Kidney epithelial cell (primary cell): ENCODE measurements around a stretch of chr2.

- RAMPAGE, long total RNA, result no peak
- RRBS, result no CpG with 5 or more reads among the region's 10 CpGs
Measured at GRCh38 chr2:171210749-171211387, 50.2 kb upstream of the TLK1 start.

- RAMPAGE, long total RNA, result no peak
- RRBS, result no CpG with 5 or more reads among the region's 10 CpGs
Measured at GRCh38 chr2:171354578-171354954, 79.2 kb downstream of the METTL8 start.

DNA sequence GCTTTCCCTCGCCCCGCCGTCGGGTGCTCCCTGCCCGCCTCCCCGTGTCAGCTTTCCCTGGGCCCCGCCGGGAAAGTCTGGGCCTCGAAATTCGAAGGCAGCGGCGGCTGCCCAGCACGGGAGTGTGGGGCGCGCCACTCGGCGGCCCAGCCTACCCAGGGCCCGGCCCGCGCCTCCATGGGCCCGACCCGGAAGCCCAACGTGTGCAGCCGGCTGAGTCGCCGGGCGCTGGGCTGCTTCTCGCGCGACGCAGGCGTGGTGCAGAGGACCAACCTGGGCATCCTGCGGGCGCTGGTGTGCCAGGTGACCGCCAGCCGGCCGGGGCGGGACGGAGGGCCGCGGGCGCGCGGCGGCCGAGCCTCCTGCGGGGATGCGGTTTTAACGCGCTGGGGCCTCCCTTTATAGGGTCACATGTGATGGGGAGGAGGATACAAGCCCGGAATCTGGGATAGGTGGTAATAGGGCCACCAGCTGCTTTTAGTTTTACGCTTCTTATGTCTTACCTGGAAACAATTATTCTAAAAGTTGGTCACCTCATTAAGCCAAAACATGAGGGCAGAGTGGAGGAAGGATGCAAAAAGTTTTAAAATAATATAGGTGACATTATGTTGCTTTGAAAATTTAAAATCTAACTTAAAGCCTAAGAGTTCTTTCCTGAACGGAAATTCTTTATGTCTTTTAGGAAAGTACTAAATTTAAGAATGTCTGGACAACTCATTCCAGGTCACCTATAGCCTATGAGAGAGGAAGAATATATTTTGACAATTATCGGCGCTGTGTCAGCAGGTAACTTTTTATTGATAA is 577 bp downstream of the DCAF17 start:
- RAMPAGE, long total RNA, result start-site peak on the plus strand centred at position 251 of the sequence, 16 bp wide, 23 and 28 reads in 2 replicates
- RRBS, result 0% methylated on average over 9 of the region's 55 CpGs

DNA sequence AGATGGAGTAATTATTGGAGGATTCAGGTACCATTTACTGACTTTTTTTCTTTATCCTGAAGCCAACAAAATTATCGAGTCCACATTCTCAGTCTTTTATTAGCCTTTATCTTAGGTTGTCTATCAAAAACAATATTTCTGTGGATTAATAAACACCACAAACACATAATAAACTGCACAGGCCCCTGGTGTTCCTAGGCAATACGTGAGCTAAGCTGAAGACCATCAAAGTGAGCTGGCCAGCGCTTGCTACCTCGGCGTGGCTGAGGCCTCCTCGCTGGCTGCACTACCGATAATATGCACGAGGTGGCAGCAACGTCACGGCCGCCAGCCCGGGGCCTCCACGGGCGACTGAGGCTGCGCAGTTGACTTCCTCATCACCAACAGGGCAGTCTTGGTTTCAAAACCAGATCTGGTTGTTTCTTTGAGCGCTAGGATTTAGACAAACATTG is 51.7 kb downstream of the CYBRD1 start:
- RAMPAGE, long total RNA, result no peak
- RRBS, result no CpG with 5 or more reads among the region's 16 CpGs

DNA sequence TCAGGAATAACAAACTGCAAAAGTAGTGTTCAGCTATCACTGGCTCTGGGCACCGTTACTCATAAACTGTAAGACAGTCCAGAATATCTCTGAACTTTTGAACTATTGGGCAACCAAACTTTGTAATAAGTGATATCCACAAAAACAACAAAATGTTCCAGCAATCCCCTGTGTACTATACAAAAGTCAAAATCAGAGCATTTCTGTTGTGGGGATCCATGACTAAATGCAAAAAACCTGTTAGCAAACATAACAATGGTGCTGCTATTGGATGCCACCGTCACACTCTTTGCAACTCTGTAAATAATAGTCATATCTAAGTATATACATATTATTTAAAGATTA is 56.2 kb downstream of the SLC25A12 start:
- RAMPAGE, long total RNA, result no peak
- RRBS, result no CpG with 5 or more reads among the region's 2 CpGs

DNA sequence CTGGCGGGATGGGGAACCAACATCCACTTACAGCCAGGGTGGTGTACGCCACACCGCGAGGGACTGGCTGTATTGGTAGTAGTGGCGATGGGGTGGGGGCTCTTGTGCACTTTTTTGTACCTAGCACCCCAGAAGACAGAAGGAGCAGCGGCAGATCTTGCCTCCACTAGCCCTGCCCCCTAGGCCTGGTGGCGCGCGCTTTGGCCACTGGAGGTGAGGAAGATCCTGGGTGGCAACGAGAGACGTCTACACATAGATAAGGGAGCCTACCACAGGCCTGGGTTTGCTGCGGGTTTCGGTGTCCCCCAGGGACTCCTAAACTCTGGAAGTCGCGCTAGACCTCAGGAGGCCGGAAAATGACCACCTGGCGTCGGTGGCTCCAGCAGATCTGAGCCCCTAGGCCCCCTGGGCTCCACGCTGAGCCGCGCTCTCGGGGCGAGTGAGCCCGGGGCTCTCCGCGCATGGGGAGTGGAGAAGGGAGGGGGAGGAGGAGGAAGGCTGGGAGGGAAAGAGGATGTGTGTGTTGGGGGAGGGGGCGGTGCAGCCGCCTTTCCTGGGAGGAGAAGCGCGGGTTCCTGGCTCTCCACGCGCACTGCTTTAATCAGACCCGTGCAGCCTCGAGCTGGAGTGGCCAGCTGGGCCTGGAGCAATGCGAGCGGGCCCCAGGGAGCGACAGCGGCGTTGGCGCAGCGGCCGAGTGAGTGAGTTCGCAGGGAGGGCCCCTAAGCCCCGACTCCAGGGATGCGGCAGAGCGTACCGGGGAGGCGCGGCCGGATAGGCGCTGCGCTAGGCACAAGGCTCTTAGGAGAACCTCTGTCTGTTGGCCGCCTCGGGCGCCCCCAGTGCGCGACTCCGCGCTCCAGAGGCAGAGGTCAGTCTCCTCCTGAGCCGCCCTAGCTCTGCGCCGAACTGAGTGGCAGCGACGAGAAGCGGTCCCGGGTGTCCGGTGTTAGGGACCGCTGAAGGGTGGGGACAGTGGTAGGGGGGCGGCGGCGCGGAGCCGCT is 820 bp upstream of the DLX1 start:
- RAMPAGE, long total RNA, result no peak
- RRBS, result 3% methylated on average over 9 of the region's 73 CpGs

GRCh38 chr2:172095931-172096275 is 6.8 kb downstream of the DLX2 start:
- RAMPAGE, long total RNA, result no peak
- RRBS, result no CpG with 5 or more reads among the region's 16 CpGs

DNA sequence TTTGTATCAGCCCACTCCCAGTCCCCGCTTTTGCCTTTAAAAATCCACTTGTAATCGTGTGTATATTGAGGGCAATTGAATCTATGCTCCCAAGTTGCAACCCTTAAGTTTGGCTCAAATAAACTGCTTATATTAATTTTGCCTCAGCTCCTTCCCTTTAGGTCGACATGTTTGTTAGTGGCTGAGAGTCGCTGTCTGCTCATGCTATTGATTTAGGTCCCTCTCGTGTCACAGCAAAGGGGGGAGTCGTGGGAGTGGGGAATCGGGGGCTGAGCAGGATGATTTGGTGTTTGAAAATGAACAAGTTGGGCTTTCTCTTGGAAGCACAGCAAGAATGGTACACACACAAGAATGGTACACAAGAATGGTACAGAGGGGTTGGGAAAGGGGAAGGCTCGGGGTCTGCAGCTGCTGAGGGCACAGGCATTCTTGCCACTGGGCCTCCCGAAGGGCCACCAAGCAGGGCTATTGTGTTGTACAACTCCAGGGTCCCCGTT is 42.8 kb upstream of the ITGA6 start:
- RAMPAGE, long total RNA, result no peak
- RRBS, result no CpG with 5 or more reads among the region's 10 CpGs

DNA sequence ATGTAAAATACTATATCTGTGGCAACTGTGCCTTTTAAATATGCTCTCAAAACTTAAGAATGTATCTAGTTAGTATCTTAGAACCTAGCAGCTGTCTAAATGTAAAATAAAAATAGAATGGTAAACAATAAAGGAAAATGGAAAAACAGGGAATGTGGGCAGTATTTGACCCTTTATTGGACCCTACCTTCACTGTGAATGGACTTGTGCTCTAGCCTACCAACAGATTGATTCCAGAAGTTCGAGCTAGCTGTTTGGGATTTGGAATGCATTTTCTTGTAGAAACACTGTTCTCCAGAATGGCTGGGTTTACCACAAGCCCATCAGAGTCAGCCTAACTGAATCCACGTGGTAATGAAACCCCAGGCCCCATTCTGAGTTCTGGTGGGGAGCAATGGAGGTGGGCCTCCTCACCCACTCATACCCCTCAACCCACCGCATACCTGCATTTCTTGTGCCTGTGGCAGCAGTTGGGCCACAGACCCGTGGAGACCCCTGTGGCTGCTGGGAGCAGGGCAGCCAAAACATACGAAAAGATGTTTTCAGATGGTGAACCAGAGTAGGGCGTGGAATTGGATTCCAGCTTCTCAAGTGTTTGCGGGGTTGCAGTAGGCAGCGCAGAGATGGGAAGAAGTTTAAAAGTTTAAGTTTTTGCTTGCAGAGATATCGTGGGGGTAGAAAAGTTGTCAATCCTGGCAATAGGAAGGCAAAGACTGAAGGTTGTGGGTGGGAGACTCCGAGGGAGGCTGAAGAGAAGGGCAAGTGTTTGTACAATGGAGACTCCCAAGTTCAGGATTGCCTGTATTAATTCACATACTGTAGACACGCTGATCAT is 50.9 kb downstream of the ITGA6 start:
- RAMPAGE, long total RNA, result no peak
- RRBS, result no CpG with 5 or more reads among the region's 11 CpGs

DNA sequence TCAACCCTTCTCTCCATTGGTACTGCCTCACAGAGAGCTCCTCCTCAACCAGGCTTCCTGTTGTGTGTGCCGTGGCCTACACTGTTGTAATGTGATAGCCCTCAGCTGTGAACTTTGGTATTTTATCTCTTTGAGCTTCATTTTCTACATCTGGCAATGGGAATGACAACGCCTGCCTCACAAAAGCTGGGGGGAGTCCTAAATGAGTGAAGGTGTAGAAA is 16.9 kb upstream of the MAP3K20 start:
- RAMPAGE, long total RNA, result no peak
- RRBS, result no CpG with 5 or more reads among the region's 2 CpGs

DNA sequence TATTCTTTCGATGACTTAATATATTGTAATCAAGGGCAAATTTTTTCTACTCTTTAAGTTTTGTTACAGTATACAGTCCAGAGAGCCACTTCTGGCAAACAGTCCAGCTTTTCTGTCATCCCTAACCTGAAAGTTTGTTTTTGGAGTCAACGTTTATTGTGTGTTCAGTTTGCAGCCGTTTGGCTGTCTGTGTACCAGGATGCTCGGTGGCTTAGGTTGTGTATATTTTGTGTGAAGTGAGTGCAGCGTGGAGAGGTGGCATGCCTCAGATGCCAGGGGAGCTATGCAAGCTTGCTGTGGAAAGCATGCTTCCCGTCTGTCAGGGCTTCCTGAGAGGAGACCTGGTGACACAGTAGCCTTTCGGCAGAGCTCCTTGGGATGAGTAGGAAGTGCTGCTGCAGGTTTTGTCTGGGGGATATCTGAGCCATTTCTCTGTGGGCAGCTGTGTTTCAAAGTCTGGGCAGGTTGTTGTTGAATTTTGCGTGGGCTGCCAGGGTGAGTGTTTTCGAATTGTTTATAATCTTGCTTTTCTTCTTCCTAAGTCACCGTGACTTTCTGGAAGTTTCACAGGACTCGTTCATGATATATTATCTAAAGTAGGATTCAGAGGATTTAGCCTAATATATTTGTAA is 14.8 kb downstream of the MAP3K20 start:
- RAMPAGE, long total RNA, result no peak
- RRBS, result no CpG with 5 or more reads among the region's 11 CpGs

DNA sequence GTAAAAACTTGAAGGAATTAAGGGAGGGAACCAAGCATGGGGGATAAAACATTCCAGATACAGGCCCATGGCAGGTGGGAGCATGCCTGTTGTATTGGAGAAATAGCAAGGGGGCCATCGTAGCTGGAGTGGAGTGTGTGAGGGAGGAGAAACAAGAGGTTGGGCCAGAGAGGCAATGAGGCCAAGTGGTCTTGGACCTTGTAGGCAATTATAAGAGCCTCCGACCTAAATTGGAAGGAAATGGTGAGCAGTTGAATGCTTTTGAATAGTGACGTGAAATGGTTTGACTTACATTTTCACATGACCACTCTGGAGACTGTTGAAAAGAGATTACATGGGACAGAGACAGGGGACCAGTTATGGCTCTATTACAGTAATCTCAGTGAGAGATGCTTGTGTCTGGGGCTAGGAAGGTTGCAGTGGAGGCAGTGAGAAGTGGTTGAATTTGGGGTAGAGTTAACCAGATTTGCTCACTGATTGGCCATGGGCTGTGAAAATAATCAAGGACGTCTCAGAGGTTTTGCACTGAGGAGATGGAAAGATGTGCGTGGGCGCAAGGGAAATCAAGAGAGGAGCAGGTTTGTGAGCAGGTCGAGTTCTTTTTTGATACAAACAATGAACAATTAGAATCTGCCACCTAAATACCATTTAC is 29.3 kb downstream of the MAP3K20 start:
- RAMPAGE, long total RNA, result no peak
- RRBS, result no CpG with 5 or more reads among the region's 7 CpGs

- RAMPAGE, long total RNA, result no peak
- RRBS, result no CpG with 5 or more reads among the region's 2 CpGs
Measured at GRCh38 chr2:173150063-173150393, 74.4 kb downstream of the MAP3K20 start.

- RAMPAGE, long total RNA, result no peak
- RRBS, result no CpG with 5 or more reads among the region's 4 CpGs
Measured at GRCh38 chr2:173281946-173282145, 72.8 kb upstream of the CDCA7 start.

DNA sequence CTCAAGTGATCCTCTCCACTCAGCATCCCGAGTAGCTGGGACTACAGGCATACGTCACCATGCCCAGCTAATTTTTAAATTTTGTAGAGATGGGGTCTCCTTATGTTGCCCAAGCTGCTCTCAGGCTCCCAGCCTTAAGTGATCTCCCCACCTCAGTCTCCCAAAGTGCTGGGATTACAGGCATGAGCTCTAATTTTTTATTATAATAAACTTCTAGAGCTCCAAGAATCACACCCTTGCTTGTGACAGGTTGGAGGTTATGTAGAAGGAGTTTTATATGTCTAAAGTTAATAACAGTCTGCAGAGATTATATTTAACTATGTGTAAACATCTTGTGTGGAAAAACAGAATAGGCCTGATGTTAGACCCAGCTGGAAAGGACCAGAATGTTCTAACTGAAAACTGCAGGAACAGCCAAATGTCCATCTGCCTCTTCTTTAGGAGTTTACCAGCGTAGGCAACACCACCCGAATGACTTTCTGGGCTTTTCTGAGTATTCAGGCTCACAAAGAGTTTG is 67.2 kb upstream of the CDCA7 start:
- RAMPAGE, long total RNA, result no peak
- RRBS, result no CpG with 5 or more reads among the region's 4 CpGs

DNA sequence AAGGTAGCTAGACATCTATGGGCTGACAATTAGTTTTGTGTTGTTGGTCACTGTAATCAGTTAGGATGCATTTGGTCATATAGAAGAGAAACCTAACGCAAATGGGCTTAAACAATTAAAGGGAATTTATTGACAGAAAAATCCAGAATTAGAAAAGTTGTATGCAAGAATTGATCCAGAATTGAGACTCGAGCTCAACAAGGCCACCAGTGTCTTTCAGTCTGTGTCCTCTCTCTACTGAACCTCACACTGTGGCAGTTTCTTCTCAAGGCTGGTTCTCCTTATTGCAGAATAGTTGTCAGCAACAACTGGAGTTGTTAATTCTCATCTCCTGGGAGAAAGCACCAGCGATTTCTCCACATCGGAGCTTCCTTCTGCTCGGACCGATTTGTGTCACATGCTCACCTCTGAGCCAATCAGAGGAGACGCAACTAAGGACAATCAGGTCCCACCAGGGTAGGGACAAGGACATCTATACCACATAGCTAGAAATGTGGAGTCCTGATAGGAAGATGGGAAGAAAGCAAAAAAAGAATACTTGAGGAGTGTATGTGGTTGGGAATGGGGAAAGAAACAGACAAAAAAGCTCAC is 169.5 kb downstream of the CDCA7 start:
- RAMPAGE, long total RNA, result no peak
- RRBS, result no CpG with 5 or more reads among the region's 7 CpGs

- RAMPAGE, long total RNA, result no peak
- RRBS, result no CpG with 5 or more reads among the region's 7 CpGs
Measured at GRCh38 chr2:173590061-173590842, 235.6 kb downstream of the CDCA7 start.

GRCh38 chr2:173898403-173899352 is 66.5 kb downstream of the SP3 start:
- RAMPAGE, long total RNA, result no peak
- RRBS, result no CpG with 5 or more reads among the region's 19 CpGs

DNA sequence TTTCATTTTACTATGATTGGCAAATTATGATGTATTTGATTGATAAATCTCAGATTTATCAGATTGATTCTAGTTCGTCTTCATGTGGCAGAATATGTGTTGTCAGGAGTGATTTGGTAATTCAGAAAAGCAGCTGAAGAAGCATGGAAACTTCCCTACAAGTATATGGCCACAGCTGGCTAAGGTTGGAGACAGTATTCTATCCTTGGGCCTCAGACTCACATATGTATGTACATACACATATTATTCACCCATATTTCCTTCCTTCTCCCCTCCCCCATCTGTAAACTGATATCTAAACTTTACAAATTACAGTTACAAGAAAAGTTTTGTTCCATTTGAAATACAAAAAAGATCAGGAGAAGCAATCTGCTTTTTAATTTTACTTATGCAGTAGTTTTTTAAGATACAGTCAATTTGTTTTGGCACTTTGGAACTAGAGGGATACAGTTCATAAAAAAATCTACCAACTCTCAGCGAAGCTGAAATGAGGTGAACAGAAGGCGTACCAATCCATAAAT is 3.1 kb downstream of the SP3 start:
- RAMPAGE, long total RNA, result no peak
- RRBS, result no CpG with 5 or more reads among the region's 3 CpGs

- RAMPAGE, long total RNA, result no peak
- RRBS, result no CpG with 5 or more reads among the region's 6 CpGs
Measured at GRCh38 chr2:173986377-173987301, 21.5 kb upstream of the SP3 start.